OCI-LY7 (cell line): ENCODE data around the genes SCNM1, SNX27, HRNR, LCE3A, C1orf68, LCE1F, LCE1E, PGLYRP3 and S100A9.

DNA sequence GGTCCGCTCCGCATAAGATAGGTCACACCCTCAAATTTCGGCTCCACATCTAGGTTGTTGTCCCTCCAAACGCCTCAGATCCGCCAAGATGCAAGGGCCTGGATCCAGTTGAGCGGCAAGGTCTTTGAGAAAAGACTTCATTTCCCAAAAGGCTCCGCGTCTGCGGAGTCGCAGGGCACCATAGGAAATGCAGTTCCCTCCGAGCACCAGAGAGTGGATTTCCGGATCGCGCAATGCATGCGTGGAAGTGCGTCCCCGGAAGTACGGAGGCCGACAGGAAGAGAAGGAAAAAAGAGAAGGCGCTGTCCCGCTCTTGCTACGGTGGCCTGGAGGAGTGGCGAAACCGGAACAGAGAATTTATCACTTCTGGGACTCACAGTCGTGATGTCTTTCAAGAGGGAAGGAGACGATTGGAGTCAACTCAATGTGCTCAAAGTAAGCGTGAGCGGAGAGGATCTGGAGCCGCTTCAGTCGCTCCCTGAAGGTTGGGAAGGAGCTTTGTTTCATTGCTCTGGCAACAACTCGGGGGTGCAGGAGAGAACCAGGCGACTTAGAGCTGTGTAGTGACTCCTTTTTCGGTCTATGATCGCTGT lies at the start of gene SCNM1:
SCNM1 (plus strand) TSS at position 376 of the 593 bp plus-strand sequence.
- PRO-cap = bidirectional peak, plus-strand start at position 376 of the sequence, minus-strand start at position 92 of the sequence
- RAMPAGE, long total RNA = start-site peak on the plus strand centred at position 328 of the sequence, 125 bp wide, 816 and 419 reads in 2 replicates

DNA sequence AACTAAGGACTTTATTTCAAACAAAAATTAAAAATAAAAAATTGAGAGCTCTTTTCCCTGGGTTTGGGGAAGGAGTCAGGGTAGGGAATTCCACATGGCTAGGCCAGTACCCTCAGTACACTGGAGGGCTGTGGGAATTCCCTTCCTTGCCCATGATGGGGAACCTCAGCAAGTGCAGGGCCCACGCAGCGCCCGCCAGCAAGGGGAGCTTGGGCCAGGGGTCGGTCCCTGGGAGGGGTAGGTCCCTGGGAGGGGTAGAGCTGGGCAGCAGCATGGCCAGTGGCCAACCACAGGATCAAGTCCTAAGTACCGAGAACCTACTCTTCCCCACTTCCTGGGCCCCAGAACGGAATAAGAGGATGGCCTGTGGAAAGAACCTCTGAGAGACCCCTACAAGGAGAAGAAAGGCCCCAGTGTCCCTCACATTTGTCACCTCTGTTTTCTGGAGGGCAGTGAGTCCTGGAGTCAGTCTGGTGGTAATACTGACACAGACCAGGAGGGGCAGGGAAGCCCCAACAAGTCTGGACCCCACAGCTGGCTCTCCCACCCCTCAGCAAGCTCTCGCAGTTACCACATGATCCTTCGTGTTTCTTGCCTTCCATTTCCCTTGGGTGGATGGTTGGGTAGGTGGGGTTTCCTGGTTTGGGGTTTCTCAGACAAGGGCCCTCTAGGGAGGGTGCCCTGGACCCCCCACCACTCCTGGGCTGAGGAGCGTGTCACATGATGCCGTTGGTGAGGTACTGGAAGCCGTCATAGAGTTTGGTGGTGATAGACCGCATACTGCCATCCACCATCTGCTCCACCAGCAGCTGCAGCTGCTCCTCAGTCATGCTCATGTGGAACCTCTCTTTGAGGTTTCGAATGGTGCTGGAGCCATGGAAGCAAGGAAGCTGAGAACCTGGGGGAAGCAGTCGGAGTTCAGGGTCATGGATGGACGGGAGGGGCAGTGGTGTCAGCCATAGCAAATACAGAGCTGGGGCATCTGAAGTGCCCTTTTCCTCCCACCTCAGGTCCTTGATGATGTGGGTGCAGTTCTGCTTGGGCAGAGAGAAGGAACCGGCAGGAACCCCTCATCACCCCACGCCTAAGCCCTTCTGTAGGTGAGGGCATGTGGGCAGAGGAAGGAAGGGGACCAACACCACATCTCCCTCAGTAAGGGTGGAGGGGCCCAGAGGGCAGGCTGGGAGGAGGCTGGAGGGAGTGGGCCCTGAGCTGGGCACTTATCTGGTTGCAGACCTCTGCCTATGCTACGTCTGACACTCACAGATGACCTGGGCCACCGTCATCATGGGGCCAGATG lies 10.5 kb downstream of the ZNF687 start:
- PRO-cap = no peak
- RAMPAGE, long total RNA = no peak

GRCh38 chr1:151399859-151400233 lies 473 bp downstream of the PSMB4 start:
- PRO-cap = no peak
- RAMPAGE, long total RNA = no peak

- PRO-cap = no peak
- RAMPAGE, long total RNA = no peak
Observed at GRCh38 chr1:151548697-151549156, 8.6 kb downstream of the TUFT1 start.

GRCh38 chr1:151606361-151606882 lies 5.4 kb upstream of the SNX27 start:
- PRO-cap = no peak
- RAMPAGE, long total RNA = no peak

DNA sequence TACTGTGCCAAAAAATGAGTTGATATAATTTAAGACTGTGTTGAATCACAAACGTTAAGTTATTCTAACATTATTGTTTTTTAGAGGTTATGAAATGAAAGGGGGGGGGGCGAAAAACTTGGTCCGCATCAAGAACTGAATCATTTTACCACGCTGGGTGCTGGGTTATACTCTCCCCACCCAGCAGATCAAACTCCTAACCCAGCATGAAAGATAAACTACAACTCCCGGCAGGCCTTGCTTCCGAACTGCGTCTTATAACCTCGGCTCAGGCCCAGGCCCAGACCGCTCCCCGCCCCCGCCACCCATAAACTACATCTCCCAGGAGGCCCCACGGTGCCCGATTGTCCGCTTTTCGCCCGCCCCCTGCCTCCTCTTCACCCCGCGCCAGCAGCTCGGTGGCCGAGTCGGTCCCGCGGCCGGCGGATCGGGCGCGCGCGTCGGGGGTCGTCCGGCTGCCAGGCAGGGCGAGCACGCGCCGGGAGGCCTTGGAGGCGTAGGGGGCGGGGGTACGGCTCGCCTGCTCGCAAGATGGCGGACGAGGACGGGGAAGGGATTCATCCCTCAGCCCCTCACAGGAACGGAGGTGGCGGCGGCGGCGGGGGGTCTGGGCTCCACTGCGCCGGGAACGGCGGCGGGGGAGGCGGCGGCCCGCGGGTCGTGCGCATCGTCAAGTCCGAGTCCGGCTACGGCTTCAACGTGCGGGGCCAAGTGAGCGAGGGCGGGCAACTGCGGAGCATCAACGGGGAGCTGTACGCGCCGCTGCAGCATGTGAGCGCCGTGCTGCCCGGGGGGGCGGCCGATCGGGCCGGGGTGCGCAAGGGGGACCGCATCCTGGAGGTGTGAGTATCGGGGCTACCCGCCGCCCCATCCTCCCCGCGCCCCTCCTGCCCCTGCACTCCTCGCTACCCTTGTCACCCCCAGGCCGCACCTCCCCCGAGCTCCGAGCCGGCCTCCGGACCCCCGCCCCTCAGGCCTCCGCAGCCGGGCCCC lies at the start of gene SNX27:
SNX27 (plus strand) TSS at position 380 of the 993 bp plus-strand sequence.
- PRO-cap = bidirectional peak, plus-strand start at position 405 of the sequence, minus-strand start at position 198 of the sequence
- RAMPAGE, long total RNA = no peak

- PRO-cap = no peak
- RAMPAGE, long total RNA = no peak
Observed at GRCh38 chr1:151713043-151713526, 3.5 kb downstream of the CELF3 start.

GRCh38 chr1:151851694-151852470 lies 1.6 kb downstream of the THEM5 start:
- PRO-cap = no peak
- RAMPAGE, long total RNA = no peak

DNA sequence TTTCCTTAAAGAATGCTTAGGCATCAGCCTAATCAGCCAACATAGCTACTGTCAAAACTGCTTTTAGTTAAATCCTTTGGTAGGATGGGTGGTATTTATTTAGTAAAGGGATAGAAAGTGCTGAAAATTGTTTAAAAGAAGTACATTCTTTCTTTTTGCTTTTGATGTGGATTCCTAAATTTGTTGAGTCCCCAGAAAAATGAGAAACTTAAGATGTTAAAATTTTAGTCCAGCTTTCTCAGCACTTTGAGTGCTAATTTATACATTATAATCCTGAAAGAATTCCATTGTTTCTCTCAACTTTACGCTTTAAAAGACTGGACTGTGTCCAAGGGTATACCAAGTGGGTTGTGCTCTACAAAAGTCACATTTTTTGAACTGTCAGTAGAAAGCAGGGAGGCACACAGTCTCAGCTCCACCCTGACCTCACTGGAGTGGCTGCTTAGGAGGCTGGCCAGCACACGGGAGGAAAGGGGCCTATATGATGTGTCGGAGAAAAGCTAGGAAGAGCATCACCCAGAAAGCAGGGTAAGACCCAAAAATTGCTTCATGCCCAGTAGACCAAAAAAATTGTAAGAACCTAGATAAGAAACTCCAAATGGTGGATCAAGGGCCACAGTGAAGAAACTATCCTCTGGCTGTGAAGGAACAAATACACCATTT lies 2.1 kb downstream of the S100A10 start:
- PRO-cap = no peak
- RAMPAGE, long total RNA = no peak

DNA sequence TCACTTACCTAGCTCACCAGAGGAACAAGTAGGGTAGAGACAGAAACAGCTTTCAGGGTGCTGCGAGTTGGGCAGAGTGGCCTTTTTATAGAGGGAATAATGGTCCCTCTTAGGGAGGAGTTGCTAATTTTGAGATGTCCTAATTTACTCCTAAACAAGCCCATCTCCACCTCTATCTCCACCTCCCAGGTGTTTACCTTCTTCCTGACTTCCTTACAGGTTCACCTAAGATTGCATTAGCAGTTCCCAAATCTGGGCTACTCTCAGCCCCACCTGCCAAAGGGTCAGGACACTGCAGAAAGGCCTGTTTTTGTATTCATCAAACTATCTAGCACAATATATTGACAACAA lies at the start of gene HRNR:
HRNR (minus strand) TSS at position 59 of the 351 bp plus-strand sequence.
- PRO-cap = no peak
- RAMPAGE, long total RNA = no peak

GRCh38 chr1:152515210-152516087 lies 1.2 kb downstream of the CRCT1 start:
- PRO-cap = no peak
- RAMPAGE, long total RNA = no peak

DNA sequence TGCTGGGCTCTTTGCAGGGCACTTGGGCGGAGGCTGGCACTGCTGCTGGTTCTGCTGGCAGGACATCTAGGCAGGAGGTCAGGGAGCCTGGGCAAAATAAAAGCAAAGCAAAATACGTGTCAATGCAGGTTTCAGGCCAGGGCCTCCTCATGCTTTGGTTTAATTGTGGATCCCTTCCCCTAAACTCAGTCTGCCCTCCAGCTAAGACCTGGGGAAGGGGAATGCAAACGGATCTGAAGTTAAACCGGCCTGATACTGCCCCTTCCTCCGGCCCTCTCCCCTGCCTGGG lies at the start of gene LCE3A:
LCE3A (minus strand) TSS at position 66 of the 289 bp plus-strand sequence.
- PRO-cap = no peak
- RAMPAGE, long total RNA = no peak

GRCh38 chr1:152719274-152719628 lies at the start of gene C1orf68:
Gene C1orf68, plus strand, starts transcription at chr1:152719522.
- PRO-cap = no peak
- RAMPAGE, long total RNA = no peak

DNA sequence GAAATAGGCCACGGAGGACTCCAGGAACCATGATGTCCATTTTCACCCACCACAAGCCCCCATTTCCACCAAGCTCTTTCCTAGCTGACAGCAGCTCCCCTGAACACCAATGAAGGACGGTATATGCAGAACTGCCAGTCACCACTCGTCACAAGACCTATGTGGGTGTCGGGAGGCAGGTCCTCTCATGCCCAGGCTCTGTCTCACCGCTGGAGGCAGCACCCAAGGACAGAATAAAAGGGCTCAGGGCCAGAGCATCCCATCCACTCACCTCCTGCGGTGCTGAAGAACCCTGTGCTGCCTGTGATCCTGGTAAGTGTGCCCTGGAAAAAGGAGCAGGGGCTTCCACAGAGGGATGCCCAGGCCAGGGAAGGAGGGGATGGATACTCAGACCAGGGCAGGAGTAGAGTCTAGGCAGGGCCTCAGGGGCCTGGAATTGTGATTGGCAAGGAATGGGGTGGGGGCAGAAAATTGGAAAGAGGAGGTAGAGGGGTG lies at the start of gene LCE1F:
LCE1F (plus strand) TSS at position 262 of the 495 bp plus-strand sequence.
- PRO-cap = no peak
- RAMPAGE, long total RNA = no peak

DNA sequence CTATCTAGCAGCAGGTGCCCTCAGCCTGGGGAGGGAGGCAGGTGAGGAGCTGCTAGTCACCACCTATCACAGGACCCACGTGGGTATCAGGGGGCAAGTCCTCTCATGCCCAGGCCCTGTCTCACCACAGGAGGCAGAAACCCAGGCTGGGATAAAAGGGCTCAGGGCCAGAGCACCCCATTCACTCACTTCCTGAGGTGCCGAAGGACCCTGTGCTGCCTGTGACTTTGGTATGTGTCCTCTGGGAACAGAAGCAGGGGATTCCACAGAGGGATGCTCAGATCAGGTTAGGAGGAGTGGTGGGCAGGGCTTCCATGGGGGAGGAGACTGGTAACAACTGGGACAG lies at the start of gene LCE1E:
LCE1E (plus strand) TSS at position 180 of the 346 bp plus-strand sequence.
- PRO-cap = no peak
- RAMPAGE, long total RNA = no peak

DNA sequence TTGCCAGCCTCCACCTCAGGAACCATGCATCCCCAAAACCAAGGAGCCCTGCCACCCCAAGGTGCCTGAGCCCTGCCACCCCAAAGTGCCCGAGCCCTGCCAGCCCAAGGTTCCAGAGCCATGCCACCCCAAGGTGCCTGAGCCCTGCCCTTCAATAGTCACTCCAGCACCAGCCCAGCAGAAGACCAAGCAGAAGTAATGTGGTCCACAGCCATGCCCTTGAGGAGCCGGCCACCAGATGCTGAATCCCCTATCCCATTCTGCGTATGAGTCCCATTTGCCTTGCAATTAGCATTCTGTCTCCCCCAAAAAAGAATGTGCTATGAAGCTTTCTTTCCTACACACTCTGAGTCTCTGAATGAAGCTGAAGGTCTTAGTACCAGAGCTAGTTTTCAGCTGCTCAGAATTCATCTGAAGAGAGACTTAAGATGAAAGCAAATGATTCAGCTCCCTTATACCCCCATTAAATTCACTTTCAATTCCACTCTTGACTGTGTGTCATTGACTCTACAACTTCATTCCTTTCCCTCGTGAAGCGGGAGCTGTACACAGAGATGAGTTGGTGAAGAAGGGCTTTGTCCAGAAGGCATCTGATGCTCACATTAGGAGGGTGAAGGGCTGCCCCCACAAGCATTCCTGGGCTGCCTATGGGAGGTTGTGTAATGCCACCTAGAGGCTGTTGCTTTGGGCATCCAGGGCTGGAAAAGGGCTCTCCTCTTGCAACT lies 1.6 kb downstream of the SPRR1B start:
- PRO-cap = no peak
- RAMPAGE, long total RNA = no peak

DNA sequence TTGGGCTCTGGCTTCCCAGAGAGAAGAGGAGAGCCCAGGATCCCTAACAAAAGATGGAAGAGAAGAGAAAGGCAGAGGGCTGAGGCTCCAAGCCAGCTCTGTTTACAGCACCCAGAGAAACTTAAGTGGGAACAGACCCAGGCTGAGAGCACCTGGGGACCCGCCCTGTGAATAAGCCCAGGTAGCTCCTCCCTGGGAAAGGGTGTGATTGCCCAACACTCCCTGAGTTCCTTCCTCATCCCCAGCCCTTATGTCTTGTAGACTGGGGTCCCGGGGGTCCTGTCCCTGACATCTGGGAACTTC lies at the start of gene PGLYRP3:
PGLYRP3 (minus strand) TSS at position 126 of the 303 bp plus-strand sequence.
- PRO-cap = no peak
- RAMPAGE, long total RNA = no peak

- PRO-cap = no peak
- RAMPAGE, long total RNA = no peak
Observed at GRCh38 chr1:153357545-153358580, at the start of gene S100A9. Gene S100A9, plus strand, starts transcription at chr1:153357854.

DNA sequence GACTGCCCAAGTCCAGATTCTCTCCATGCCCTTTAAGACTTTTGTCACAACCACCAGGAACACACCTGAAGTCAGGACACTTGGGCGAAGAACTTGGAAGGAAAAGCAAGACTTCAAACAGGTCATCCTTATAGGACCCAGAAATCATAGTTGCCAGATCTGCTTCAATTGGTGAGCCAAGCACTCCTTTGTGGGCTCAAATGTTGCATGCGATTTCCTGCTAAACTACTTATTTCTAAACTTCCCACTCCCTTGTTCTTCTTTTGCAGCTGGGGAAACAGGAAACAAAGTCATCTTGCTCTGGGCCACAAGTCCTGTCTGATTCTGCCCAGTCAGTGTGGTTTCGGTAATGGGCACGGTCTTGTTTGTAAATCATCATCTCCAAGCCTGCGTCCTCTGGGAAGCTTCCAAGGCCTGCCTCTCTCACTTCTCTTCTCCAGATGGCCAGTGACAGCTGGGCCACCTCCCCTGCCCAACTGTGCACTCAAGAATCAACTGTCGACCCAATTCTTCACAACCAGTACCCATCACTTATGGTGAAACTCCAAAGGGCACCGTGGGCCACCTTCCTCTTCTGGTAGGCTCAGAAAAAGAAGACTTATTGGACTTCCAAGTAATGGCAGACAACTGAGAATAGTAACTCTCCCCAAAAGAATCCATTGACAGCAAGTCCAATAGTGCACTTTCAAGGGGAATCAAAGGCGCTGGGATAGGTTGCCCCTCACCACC lies 4.3 kb downstream of the S100A8 start:
- PRO-cap = no peak
- RAMPAGE, long total RNA = no peak

- PRO-cap = no peak
- RAMPAGE, long total RNA = no peak
Observed at GRCh38 chr1:153506626-153507546, 28.9 kb downstream of the S100A6 start.